SEM (cell line): ENCODE measurements around a stretch of chr16.

DNA sequence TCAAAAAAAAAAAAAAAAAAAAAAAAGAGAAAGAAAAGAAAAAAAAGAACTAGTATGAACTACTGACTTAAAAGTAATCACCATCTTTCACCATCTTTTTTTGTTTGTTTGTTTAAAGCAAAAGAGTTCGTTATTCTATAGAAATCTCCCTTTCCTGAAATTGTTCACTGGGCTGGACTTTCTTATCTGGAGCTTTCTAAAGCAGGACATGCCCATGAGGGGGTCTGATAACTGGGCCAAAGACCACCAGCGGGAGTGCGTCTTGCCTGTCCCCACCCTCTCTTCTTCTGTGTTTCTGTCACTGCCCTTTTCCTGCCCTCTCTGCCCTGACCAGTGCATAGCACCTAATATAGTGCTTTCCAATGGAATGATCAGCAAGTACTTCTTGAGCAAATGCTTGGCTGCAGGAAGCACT lies 376.8 kb upstream of the ZFHX3 start:
- PRO-cap: no peak

DNA sequence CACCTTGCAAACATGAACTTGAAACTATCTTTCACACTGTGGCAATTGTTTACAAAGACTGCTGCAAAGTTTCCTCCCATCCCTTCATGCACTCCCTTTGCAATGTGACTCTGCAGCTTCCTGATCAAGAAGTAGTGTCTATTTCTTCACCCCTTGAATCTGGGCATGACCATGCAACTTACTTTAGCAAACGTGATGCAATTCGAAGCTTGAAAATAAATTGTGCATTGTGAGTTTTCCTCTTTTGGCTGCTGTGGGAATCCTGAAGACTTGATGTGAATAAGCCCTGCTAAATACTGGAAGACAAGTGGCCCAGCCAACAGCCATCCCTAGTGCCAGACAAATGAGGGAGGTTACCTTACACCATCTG lies 606.2 kb upstream of the PSMD7 start:
- PRO-cap: no peak

DNA sequence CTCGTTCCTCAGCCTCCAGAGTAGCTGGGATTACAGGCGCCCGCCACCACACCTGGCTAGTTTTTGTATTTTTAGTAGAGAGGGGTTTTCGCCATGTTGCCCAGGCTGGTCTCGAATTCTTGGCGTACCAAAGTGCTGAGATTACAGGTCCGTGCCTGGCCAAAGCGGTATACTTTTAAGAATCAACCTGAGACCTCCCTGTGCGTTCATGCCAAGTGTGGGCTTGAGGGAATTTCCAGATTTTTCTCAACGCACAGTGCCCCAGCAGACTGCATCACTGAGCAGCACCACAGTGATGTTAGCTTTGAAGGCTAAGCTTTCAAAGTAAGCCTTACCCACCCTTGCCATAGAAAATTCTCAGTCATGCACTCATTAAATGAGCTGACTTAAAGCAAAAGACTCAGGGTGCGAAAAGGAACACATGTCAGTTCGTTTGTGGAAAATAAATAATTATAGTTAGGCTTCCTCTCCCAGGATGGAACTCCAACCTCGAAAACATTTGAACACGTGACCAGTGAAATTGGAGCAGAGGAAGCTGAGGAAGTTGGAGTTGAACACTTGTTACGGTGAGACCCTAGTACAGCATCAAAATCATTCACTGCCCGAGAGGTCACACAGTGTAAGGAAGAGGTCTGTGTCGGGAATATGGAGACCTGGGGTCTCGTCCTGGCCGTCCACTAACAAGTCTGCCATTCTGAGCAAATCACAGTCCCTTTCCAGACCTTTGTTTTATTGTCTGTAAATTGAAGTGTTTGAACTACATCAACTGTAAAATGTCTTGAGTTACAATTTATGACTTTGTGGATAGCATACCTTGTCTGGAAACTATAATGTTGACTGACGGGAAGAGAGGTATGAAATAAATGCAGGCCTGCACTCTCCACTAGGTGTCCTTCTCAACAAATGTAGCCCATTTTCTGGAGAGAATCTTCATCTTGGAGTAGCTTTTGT lies 7.5 kb downstream of the PSMD7 start:
- PRO-cap: no peak

GRCh38 chr16:74318637-74319506 lies 22.3 kb downstream of the PSMD7 start:
- PRO-cap: no peak

DNA sequence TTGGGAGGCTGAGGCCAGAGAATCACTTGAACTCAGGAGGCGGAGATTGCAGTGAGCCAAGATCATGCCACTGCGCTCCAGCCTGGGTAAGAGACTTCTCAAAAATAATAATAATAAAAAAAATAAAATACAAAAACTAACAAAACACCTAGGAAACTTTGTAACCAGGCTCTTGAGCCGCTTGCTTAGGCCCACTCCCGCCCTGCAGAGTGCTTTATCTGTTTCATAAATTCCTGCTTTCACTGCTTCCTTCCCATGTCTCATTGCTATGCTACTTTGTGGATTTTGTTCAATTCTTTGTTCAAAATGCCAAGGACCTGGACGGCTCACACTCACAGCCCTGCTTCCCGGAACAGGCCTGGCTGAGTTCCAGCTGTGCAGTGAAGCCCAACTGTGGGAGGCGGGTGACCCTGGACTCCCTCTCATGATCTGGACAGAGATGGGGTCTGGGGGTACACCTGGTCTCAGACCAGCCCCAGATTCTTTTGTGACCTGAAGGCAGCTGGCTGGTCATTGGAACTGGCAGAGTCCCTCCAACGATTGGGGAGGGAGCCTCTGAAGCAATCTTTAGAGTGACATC lies 20.3 kb downstream of the NPIPB15 start:
- PRO-cap: no peak

- PRO-cap: no peak
These were observed 14.9 kb downstream of the GLG1 start for GRCh38 chr16:74591906-74592491.

GRCh38 chr16:74699926-74700460 lies 669 bp downstream of the MLKL start:
- PRO-cap: bidirectional peak, plus-strand start at chr16:74700269, minus-strand start at chr16:74700248

GRCh38 chr16:74867300-74868055 lies 92.9 kb upstream of the FA2H start:
- PRO-cap: no peak

DNA sequence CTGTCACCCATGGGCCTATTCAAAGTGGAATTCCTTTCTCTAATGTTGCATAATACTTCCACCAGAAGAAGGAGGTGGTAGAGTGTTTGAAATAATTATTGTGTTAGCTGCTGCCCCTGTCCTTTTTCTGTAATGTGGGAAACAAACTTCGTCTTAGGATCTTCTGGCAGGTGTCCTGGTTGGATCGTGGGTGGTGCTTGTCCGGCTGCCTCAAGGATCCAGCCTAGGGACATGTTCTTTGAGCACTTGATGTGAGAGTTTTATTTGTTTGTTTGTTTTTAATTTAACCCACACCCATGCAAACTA lies 46.0 kb downstream of the ZNRF1 start:
- PRO-cap: no peak

GRCh38 chr16:75109827-75110438 lies 6.6 kb downstream of the LDHD start:
- PRO-cap: bidirectional peak, plus-strand start at chr16:75109924, minus-strand start at chr16:75109689

DNA sequence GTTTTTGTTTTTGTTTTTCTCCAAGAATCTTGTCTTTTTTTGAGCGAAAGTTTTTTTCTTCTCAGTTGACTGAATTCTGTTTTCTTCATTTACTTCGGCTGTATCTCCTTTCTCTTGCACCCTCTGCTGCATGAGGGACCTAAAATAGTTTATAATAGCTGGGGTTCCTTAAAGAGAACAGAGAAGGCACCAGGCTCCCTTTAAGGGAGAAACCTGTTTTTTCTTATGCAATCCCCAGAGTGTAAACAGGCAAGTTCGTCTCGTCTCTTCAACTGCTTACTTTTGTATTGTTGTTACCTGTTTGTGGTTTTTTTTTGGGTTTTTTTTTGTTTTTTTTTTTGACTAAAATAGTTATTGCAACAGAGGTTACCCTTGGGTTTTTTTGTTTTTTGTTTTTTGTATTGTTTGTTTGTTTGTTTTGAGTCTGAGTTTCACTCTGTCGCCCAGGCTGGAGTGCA lies 3.6 kb upstream of the LDHD start:
- PRO-cap: no peak

DNA sequence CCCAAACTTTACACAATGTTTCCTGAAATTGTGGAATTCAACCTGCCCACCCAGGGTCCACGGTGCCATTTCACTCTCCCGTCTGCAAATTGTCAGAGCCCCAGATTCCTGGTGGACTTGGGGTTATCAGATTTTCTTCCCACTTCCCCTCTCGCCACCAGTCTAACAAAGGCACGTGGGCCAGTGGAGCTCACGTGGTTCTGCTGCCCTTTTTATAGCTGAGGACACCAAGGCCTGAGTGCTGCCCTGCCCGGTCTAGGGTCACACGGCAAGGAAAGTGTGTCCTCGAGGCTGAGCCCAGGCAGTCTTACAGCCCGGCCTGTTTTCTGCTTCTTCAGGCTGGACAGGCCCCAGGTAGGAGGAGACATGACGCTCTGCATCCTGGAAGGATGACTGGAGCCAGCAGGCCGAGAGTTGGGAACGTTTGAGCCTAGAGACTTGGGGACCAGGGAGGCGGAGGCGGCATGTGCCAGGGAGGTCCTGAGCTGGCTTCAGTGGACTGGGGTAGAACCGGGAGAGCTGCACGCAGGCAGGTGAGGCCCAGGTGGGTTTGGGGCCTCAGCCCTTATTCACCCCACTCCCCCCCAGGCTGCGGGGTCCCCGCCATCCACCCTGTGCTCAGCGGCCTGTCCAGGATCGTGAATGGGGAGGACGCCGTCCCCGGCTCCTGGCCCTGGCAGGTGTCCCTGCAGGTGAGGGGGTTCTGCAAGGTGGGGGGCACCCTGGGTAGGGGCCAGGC lies 3.6 kb downstream of the CTRB1 start:
- PRO-cap: no peak

GRCh38 chr16:75227250-75228277 lies 8.8 kb downstream of the CTRB1 start:
- PRO-cap: no peak

GRCh38 chr16:75296562-75297193 lies 45.3 kb upstream of the BCAR1 start:
- PRO-cap: no peak

DNA sequence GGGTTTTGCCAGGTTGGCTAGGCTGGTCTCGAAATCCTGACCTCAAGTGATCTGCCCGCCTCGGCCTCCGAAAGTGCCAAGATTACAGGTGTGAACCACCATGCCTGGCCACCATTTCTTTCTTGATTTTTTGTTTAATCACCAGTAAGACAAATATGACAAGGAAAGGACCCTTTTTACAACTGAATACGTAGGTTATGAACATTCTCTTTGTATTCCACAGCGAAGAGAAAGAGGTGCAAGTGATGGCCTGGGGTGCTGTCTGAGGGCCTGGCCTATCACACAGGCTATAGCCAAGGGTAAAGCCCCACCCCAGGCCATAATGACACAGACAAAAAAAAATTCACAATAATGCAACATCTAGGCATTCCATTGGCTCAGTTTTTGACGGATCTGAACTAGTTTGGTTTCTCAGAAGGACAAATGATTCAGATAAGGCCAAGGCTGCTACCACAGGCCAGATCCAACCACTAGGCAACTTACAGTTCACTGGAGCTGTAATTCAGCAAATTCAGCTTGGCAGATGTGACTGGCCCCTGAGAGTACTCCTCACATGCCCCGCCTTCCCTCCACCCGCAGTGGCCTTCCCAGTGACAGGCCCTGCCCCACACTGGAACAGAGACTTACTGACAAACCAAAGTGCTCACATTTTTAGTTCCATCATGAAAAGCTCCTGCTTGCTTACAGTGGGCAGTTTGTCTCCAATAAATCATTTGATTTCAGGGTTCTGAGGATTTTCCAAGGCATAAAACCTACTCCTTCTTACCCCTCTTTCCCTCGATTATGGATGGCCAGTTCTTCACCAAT lies 53.0 kb upstream of the BCAR1 start:
- PRO-cap: no peak

GRCh38 chr16:75342223-75342654 lies 90.8 kb upstream of the BCAR1 start:
- PRO-cap: no peak

DNA sequence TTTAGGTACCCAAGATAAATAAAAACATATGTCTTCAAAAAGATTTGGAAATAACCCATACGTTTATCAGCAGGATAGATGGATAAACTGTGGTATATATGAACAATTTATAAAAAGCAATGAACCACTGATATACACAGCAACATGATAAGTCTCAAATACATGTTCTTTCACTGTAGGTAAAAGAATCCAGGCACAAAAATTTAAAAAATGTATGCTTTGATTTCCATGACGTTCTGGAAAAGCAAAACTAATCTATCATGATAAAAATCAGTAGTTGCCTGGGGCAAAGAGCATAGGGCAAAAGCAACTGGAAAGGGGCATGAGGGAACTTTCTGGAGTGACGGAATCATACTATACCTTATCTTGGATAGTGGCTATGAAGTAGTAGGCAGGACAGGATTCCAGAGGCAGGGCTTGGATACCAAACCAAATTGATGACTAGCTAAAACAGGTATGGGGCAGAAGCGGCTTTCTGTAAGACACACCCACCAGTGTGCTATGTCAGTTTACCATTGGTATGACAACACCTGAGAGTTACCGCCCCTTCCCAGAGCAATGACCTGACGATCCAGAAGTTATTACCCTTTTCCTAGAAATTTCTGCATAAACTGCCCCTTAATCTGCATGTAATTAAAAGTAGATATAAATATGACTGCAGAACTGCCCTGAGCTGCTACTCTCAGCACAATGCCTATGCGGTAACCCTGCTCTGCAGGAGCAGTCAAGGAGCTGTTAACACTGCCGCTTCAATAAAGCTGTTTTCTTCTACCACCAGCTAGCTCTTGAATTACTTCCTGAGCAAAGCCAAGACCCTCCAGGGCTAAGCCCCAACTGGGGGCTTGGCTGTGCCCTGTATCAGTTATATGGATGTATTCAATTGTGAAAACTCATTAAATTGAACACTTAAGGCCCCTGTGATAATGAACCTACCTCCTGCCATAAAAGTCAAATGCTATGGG lies 56.7 kb downstream of the CFDP1 start:
- PRO-cap: no peak

DNA sequence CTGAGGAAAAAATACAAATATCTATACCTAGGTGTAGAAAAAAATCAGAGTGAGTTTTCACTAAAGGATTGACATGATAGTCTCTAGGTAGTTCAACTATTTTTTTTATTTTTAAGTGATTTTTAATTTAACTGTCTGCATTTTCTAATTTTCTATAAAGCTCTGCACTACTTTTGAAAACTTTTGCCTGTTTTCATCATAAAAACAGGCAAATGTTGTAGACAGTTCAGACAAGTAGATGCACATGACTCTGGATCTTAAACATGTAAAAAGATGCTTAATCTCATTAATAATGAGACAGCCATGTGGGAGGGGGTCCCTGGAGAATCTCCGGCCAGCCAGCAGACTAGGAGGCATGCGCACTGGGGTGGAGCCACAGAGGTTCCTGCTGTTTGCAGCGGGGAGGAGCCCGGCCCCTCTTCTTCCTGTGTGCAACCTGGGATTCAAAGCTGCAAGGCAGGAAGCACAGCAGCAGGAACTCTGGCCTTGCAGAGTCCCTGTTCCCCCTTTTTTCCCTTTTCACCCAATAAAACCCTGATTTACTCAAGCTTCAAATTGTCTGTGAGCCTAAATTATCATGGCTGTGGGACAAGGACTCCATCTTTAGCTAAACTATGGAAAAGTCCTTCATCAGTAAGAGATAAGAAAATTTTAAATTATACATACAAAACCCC lies 12.4 kb downstream of the CFDP1 start:
- PRO-cap: unidirectional peak, plus-strand start at position 434 of the sequence

DNA sequence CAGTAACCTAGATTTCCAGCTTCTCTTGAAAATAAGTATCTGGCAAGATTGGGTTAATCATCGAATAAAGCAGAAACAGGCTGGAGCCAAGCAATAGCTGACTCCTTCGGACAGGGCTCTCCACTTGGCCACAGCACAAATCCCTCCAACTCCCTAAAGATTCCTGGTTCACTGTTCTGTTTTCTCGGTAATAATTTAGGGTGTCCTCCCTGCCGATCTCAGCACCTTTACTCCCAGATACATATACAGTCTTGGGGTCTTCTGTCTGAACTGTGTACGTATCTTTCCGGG lies 8.9 kb upstream of the CFDP1 start:
- PRO-cap: no peak

- PRO-cap: no peak
These were observed 1.6 kb downstream of the TMEM170A start for GRCh38 chr16:75462848-75463290.